GM23338 (cell line): ENCODE data around the gene CBS.

DNA sequence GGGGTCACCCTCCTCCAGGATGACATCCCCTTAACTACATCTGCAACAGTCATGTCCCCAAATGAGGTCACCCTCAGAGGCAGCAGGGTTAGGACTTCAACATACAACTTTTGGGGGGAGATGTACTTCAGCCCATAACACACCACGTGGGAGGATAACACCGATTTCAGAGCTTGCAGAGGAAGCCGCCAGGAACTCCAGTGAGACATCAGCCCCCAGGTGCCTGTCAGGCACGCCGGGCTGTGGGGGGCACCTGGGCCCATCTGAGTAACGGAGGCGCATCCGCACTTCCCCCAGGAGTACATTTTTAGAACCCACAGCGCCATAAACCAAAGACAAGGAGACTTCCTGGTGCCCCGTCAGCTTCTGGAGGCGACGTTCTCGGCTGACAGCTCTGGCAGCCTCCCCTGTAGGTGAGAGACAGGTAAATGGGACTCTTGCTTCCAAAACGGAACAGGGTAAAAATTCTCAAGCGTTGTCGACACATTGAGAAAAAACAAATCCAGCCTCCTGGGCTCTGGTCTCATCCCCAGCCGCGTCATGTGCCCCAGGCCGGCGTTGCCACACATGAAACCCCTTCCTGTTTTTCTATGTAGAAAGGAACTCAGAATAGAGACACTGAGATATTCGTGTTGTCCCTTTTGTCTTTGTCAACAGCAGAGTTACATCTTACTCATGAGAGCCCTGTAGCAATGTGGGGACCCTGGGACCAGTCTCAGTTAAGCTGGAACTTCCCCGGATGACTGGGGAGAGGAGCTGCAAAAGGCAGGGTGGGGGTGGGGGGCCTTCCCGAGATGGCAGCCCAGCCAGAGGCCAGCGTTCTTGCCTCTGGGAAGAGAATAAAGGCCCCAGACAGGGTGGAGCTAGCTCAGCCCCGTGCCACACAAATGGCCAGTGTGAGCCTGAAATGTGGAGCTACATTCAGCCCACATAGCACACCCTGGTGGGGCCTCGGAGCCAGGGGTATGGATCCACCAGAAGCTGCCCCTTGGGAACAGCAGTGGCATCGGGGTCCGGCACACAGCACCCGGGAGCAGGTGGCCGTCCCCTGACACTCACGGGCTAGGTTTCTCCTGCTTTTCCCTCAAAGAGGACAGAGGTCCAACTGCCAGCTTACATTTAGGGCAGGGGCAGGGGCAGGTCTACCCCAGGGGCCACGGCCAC, 93.5 kb downstream of the PDE9A start:
- PRO-cap, result no peak
- RAMPAGE, long total RNA, result no peak

GRCh38 chr21:42840323-42841550, 38.6 kb downstream of the WDR4 start:
- PRO-cap, result no peak
- RAMPAGE, long total RNA, result no peak

DNA sequence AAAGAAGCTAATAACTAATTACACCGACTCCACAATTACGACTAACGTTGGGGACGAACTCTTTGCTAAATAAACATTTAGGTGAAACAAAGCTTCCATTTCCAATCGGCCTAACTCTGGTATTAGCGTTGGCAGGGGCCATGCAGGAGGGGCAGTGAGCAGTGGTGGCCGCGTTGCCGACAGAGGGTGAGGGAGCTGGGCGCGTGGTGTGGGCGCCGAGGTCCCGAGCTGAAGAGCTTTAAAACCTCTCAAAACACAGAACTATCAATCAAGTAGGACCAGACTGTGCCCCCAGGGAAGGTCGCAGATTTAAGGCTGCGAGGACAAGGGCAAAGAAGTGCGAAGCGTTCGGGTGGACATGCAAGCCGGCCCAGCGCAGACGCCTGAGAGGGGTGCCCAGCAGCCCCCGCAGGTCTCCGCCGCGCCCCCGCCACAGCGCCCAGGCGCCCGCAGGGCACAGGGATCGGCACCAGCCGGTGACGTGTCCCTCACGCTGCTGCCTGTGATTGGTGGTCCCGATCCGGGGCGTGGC, 408 bp upstream of the NDUFV3 start:
- PRO-cap, result bidirectional peak, plus-strand start outside the sequence, minus-strand start at position 437 of the sequence
- RAMPAGE, long total RNA, result no peak

DNA sequence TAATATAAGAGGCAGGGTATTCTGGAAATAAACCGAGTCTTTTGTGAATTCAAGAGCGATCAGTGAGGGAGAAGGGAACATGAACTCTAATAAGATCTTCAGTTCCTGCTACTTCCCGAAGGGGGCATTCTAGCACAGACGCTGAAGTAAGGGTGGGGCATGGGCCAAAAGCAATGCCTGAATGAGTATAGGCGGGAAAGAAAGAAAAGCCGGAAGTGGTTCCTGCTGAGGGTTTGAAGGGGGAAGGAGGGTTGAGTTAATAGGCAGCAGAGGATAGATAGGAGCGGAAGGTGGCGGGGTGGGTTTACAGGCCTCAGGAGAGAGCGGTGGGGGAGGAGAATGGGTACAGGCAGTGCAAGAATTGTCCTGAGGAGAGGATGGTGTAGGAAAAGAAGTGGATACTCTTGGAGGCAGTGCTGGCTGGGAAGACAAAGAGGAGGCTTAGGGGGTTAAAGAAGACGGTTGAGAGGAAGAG, 1.5 kb downstream of the ERVH48-1 start:
- PRO-cap, result bidirectional peak, plus-strand start at position 269 of the sequence, minus-strand start at position 95 of the sequence
- RAMPAGE, long total RNA, result no peak

GRCh38 chr21:42932997-42933531, 7.6 kb upstream of the ERVH48-1 start:
- PRO-cap, result no peak
- RAMPAGE, long total RNA, result no peak

DNA sequence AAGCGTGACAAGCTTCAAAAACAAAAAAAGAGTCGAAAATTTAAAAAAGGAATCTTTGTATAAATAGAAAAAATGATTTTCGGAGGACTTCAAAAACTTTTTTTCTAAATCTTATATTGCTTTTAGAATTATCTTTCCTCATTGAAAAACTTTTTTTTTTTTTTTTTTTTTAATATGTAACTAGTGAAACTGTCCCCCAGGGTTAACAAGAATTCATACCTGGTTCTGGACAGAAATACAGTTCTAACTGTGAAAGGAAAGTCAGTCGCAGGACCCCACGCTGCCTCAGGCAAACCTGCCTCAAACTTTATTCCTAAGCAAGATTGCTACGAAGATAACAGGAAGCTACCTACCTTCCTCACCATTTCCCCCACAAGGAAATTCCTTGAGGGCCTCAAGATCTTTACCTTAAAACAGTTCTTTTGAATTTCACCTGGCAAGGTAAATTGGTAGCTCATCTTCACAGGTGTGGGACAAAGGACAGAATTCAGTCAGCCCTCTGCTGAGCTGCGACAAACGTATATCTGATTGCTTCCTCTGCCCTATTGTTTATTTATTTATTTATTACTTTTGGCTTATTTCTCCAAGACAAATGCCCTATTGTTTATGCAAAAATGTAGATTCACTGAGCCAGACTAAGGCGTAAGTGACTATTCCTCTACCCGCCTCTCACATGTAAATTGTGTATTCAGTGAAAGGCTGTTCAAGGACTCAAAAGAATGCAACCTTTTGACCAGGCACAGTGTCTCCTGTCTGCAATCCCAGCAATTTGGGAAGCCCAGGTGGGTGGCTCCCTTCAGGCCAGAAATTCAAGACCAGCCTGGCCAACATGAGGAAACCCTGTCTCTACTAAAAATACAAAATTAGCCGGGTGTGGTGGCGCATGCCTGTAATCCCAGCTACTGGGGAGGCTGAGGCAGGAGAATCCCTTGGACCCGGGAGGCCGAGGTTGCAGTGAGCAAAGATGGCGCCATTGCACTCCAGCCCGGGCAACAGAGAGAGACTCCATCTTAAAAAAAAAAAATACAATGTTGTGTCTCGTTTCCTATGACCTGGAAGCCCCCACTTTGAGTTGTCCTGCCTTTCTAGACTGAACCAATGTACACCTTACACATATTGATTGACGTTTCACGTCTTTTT, 17.4 kb upstream of the PKNOX1 start:
- PRO-cap, result bidirectional peak, plus-strand start at position 463 of the sequence, minus-strand start at position 309 of the sequence; bidirectional peak, plus-strand start at position 804 of the sequence, minus-strand start at position 677 of the sequence
- RAMPAGE, long total RNA, result no peak

DNA sequence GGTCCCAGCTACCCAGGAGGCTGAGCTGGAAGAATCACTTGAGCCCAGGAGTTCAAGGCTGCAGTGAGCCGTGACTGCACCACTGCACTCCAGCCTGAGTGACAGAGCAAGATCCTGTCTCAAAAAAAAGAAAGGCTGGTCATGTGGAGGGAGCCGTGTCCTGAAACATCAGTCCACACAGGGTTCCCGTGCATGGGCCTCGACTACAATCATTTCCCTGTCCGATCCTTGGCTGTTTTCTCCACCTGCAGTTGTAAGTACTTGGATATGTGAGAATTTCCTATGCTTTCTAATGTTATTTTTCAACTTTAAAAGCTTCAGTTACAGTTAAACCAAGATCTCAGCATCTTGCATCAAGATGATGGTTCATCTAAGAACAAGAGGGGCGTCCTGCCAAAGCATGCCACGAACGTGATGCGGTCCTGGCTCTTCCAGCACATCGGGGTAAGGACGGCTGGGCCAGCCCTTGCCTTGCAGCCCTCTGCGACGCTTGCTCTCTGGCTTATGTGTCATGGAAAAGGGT, 46.7 kb downstream of the PKNOX1 start:
- PRO-cap, result no peak
- RAMPAGE, long total RNA, result no peak

DNA sequence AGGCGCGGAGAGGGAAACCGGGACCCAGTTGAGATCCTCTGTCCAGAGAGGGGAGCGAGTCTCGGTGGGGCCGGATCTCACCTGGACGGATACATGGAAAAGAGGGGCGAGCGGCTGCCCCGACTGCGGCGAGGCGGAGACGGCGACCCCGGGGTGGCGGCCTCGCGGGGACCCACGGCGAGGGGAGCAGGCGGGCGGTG, at the start of gene CBS:
TSS of gene CBS (minus strand) at position 147 of the 200 bp plus-strand sequence.
- PRO-cap, result no peak
- RAMPAGE, long total RNA, result no peak

DNA sequence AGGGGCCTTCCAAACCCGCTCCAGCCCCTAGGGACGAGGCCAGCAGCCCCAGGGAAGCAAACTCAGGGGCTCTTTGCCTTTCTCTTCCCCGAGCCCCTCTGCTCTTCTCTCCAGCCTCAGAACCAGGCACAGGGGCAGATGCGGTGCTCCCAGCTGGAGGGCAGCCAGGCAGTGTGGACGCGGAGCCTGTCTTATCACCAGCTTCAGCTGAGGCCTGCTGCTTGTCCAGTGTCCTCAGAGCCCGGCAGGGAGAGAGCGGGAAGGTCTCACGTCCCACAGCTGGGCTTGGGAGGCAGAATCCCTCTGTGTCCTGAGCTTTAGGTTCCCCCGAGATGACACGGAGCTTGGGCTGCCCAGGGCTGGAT, 127.6 kb downstream of the SIK1 start:
- PRO-cap, result no peak
- RAMPAGE, long total RNA, result no peak

DNA sequence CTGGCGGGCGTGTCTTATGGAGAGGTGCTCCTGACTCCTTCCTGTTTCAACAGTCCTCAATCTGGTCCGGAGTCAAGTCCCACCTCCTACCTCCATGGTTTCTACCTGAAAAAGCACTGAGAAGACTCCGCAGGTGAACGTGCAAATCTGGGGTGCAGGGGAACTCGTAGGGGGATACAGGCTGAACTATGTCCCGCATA, 123.1 kb downstream of the SIK1 start:
- PRO-cap, result no peak
- RAMPAGE, long total RNA, result no peak

GRCh38 chr21:43337697-43338326, 89.1 kb downstream of the SIK1 start:
- PRO-cap, result no peak
- RAMPAGE, long total RNA, result no peak

DNA sequence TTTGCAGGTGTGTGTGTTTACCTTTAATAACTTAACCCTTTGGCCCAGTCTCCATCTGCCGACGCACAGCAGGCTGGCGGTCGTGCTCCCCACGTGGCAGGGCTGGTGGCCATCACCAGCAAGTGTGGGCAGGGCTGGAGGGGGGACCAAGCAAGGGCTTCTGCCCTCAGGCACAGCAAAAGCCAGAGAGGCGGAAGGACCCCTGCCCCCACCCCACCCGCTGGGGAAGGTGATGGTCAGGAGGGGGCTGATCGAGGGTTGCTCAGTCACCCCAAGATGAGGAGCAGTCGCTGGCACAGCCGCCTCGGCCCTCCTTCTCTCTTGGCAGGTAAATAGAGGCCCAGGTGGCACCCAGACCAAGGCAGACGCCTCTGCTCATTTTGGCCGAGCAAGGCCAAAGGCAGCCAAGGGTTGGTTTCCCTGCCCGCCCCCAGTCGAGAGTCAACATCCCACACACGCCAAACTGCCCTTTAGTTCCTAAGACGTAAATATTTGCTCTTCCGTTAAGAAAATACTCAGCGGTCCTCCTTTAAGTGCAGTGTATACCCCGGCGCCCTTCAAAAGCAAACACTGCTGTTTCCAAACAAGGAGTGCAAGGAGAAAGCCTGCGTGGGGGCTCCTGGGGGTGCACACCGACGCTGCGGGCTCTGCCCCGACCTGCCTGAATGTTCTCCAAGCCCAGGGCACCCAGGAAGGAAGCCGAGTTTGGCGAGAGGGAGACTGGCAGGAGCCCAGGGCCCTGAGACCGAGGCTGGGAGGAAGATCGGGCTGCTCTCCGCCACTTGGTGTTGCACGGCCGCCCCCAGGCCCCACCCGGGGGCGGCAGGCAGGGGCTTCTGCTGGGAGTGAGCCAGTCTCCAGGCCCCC, 82.7 kb downstream of the SIK1 start:
- PRO-cap, result no peak
- RAMPAGE, long total RNA, result no peak

DNA sequence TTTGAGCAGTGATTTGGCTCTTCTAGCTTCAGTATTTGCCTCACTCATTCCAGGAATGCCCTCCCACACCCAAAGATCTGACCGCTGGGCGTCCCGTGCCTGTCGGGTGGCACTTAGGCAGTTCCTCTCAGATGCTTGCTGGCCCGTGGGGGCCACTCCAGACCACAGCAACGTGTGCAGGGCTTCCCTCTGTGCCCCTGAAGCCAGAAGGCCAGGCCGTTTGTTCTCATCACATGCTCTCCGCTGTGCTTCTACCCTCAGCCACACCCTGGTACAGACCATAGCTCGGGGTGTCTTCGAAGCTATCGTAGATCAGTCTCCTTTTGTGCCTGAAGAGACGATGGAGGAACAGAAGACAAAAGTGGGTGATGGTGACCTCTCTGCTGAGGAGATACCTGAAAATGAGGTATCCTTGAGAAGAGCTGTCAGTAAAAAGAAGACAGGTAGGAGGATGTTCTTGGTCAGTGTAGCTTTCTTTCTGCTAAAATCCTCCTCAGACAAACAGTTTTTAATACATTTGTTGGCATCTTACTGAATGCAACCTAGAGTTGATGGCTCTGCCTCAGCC, 17.2 kb downstream of the RRP1B start:
- PRO-cap, result no peak
- RAMPAGE, long total RNA, result no peak

- PRO-cap, result no peak
- RAMPAGE, long total RNA, result no peak
These were observed 27.2 kb downstream of the RRP1B start for GRCh38 chr21:43686378-43687070.

GRCh38 chr21:43702754-43703396, 16.1 kb upstream of the PDXK start:
- PRO-cap, result no peak
- RAMPAGE, long total RNA, result no peak

GRCh38 chr21:43711261-43711468, 7.8 kb upstream of the PDXK start:
- PRO-cap, result no peak
- RAMPAGE, long total RNA, result no peak

DNA sequence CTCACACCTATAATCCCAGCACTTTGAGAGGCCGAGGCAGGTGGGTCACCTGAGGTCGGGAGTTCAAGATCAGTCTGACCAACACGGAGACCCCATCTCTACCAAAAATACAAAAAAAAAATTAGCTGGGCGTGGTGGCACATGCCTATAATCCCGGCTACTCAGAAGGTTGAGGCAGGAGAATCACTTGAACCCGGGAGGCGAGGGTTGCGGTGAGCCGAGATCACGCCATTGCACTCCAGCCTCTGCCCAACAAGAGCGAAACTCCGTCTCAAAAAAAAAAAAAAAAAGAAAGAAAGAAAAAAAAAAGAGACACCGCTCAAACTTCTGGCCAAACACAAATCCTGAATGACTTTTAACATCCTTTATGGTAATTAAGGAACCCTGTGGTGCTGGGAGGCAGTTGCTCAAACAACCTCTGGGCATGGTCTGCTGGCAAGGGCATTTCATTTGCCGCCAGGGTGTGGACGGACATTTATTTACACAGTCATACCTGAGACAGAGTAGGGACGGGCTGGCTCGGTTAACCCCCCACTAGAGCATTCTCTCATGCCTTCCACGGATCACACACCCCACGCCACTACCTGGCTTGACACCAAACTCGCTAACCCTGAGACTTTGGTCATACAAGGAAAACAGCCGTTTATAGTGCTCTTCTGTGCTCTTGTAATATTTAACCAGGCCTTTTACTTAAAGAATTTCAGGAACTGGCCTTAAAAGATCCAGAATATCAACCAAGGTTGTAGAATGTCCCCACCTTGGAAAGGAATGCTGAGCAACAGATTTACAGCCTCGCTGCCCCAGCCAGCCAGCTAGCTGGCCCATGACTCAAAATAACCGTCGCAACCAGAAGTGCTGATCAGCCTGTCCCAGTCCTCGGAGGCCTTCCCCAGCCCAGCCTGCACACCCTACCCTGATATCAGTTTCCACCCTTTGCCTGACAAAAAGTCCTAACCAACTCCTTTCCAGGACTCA, 6.7 kb upstream of the PDXK start:
- PRO-cap, result no peak
- RAMPAGE, long total RNA, result no peak

GRCh38 chr21:43721944-43722808, 3.2 kb downstream of the PDXK start:
- PRO-cap, result no peak
- RAMPAGE, long total RNA, result no peak

GRCh38 chr21:43740208-43741203, 21.6 kb downstream of the PDXK start:
- PRO-cap, result bidirectional peak, plus-strand start at chr21:43740995, minus-strand start at chr21:43740691
- RAMPAGE, long total RNA, result no peak

GRCh38 chr21:43775521-43776002, 546 bp downstream of the CSTB start:
- PRO-cap, result unidirectional peak, plus-strand start at chr21:43775804
- RAMPAGE, long total RNA, result no peak